ENCODE results near the genes BOD1L2 and ONECUT2.

GRCh38 chr18:55187567-55188044 is 228.3 kb upstream of the CCDC68 start:
- PRO-cap, result no peak
- RAMPAGE, long total RNA, 4 experiments, result no peak in any of the 4 experiments

GRCh38 chr18:55321541-55322105 is 266.4 kb downstream of the TCF4 start:
- PRO-cap, result bidirectional peak, plus-strand start at chr18:55321929, minus-strand start at chr18:55321756
- RAMPAGE, long total RNA, 4 experiments, result start-site peak on the minus strand in 3 of 4 experiments, at chr18:55321809-55321878 at its widest, 26 to 37 reads per replicate

DNA sequence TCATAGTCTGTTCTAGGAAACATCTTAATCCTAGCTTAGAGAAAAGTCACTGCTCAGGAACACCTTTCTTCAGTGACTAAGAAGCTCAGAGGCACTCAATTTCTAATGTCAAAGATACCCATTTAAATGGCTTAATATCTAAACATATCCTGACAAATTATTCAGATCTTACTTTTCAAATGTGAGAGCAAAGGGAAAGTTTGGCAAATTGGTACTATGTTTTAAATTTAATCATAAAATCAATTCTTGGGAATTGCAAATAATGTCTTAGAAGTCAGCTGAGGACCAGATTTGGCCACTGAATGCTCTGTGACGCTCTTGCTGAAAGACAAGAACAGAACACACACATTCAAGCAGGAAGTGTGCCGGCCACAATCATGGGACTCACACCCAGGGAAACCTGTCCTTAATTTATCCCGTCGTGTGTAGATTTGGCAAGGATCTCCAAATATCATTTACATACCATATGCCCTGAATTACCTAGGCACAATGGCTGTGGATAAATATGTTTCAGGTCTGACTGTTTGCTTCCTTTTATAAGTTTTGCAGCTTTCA is 253.2 kb downstream of the TCF4 start:
- PRO-cap, result no peak
- RAMPAGE, long total RNA, 4 experiments, result no peak in any of the 4 experiments

GRCh38 chr18:55400515-55401536 is 187.2 kb downstream of the TCF4 start:
- PRO-cap, result no peak
- RAMPAGE, long total RNA, 4 experiments, result no peak in any of the 4 experiments

- PRO-cap, result no peak
- RAMPAGE, long total RNA, 4 experiments, result no peak in any of the 4 experiments
Observed at GRCh38 chr18:55866907-55867430, 279.0 kb upstream of the TCF4 start.

DNA sequence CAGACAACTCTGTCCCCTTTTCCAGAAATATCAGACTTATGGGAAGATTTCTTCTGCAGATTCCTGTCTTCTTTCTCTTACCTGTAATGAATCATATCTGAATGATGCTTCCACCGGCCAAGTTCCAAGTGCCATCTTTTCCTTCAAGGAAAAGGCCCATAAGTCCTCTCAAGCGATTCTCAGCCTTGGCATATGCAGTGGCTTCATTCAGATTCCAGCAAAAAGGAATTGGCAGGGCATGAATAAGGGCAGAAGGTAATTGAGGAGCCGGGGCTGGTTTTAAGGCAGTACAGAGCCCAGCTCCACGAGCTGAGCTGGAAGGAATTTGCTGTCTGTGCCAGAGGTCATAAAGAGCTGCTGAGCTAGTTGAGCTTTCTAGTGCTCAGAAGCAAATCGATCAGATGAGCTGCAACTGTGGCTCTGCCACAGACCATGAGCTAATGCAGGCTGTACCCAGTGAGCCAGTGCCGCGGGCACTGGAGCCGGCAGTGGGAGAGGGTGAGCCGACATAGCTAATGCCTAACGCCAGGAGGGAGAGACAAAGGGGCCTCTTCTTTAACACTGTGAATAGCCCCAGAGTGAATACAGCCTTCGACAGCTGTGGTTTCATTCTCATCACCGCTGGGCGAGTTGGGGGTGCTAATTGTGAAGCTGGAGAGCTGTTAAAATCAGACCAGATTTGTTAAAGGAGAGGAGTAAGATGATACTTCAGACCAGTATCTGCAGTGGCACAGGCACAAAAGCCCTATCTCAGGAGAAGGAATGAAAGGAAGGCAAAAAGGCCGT is 410.0 kb upstream of the TCF4 start:
- PRO-cap, result no peak
- RAMPAGE, long total RNA, 4 experiments, result no peak in any of the 4 experiments

GRCh38 chr18:56083784-56084430 is 495.9 kb upstream of the TCF4 start:
- PRO-cap, result no peak
- RAMPAGE, long total RNA, 4 experiments, result no peak in any of the 4 experiments

GRCh38 chr18:56168109-56168721 is 470.2 kb downstream of the TXNL1 start:
- PRO-cap, result no peak
- RAMPAGE, long total RNA, 4 experiments, result no peak in any of the 4 experiments

- PRO-cap, result no peak
- RAMPAGE, long total RNA, 4 experiments, result no peak in any of the 4 experiments
Observed at GRCh38 chr18:56267290-56267697, 371.1 kb downstream of the TXNL1 start.

GRCh38 chr18:56487293-56487663 is 151.1 kb downstream of the TXNL1 start:
- PRO-cap, result unidirectional peak, plus-strand start at chr18:56487584
- RAMPAGE, long total RNA, 4 experiments, result no peak in any of the 4 experiments

DNA sequence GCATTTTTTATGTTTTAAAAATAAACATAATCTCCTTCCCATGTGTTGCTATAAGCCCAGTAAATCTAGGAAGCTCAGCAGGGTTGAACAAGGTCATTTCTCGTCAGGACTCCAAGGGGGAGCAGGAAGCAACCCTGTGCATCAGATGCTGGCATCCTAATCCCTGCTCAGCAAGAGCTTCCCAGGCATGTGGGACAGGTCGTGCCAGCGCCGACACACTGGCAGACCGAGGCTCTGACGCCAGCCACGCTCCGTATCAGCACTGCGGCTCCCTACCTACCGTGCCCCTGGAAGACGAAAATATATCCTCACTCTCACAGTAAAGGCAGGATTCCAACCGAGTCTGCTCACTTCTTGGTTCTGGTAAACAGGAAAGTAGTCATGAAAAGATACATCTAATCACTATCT is 61.5 kb downstream of the TXNL1 start:
- PRO-cap, result no peak
- RAMPAGE, long total RNA, 4 experiments, result no peak in any of the 4 experiments

DNA sequence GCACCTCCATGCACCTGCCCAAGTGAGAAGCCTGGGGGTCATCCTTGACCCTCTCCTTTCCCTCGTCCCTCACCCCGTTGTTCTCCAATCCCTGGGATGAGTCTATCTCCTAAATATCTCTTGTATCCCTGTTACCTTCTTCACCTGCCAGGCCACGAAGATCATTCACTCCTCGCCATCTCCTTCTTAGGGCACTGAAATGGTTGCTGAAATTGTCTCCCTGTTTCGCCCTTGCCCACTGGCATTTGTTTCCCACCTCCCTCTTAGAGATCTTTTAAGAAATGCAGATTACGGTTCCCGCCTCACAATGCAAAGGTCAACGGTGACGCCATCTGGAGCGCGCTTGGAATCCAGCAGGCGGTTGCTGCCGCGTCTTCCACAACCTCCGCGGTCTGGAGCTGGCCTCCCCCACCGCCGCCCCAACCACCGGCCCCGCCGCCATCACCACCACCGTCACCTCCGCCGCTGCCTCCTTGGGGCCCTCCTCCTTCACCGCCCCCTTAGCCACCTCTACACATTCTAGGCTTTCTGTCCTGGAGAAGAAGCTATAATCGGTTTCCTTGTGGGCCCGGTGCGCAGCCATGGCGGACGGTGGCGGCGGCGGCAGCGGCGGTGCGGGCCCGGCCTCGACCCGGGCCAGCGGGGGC is at the start of gene BOD1L2:
BOD1L2 (plus strand) TSS at position 356 of the 647 bp plus-strand sequence.
- PRO-cap, result no peak
- RAMPAGE, long total RNA, 4 experiments, result no peak in any of the 4 experiments

- PRO-cap, result unidirectional peak, plus-strand start at chr18:57435374; unidirectional peak, plus-strand start at chr18:57435408
- RAMPAGE, long total RNA, 4 experiments, result no peak in any of the 4 experiments
Observed at GRCh38 chr18:57435071-57436159, at the start of gene ONECUT2. Gene ONECUT2 (plus strand): TSS chr18:57435374.

DNA sequence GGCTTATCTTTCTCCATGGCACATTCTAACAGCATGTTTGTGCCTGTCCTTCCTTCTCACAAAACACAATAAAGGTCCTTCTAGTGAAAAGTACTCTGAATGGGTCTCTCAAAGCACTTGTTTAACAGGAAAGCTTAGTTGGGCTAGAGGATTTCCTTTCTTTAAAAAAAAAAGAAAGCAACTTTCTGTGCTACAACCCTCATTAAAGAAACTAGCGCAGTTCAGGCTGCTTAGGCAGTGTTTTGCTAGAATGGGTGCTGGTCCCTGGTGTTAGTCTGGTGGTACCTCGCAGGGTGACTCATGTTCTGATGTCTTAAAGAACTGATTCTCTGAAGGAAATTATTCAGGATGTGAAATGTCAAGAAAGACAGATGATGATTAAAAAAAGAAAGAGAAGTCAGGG is 75.1 kb downstream of the ATP8B1 start:
- PRO-cap, result no peak
- RAMPAGE, long total RNA, 4 experiments, result no peak in any of the 4 experiments

GRCh38 chr18:57800744-57801059 is 2.4 kb downstream of the ATP8B1 start:
- PRO-cap, result no peak
- RAMPAGE, long total RNA, 4 experiments, result no peak in any of the 4 experiments

GRCh38 chr18:57819423-57820480 is 16.6 kb upstream of the ATP8B1 start:
- PRO-cap, result bidirectional peak, plus-strand start at chr18:57820295, minus-strand start at chr18:57820134
- RAMPAGE, long total RNA, 4 experiments, result no peak in any of the 4 experiments

GRCh38 chr18:57901685-57902234 is 98.6 kb upstream of the ATP8B1 start:
- PRO-cap, result bidirectional peak, plus-strand start at chr18:57902068, minus-strand start at chr18:57901948
- RAMPAGE, long total RNA, 4 experiments, result no peak in any of the 4 experiments

DNA sequence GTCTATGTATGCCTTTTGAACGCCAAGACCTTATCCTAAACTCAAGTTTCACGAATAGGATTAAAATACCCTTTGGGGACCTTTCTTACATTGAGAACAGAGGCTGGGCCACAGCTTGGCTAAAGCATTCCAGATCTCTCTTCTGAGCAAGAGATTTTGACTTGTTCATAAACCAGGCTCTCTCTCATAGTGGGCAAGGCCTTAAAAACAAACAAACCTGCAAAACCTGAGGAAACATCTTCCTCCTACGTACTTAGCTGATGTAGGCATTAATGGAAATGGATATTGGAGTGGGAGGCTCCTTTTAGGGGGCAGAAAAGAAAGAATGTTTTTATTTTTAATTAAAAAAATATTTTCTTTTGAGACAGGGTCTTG is 56.4 kb downstream of the NEDD4L start:
- PRO-cap, result no peak
- RAMPAGE, long total RNA, 4 experiments, result no peak in any of the 4 experiments

GRCh38 chr18:58128588-58129022 is 84.6 kb downstream of the NEDD4L start:
- PRO-cap, result unidirectional peak, plus-strand start at chr18:58128936
- RAMPAGE, long total RNA, 4 experiments, result no peak in any of the 4 experiments

GRCh38 chr18:58195092-58196121 is 151.4 kb downstream of the NEDD4L start:
- PRO-cap, result no peak
- RAMPAGE, long total RNA, 4 experiments, result start-site peak on the plus strand in 1 of 4 experiments, at chr18:58195284-58195641 at its widest, 29 reads per replicate

All from Peyer's patch (tissue), 4 donors.